ENCODE results near the genes PHAX and CTXN3.

- RRBS = 3% methylated on average over 16 of the region's 61 CpGs
Measured at GRCh38 chr5:126600013-126601168, at the start of gene PHAX. Gene PHAX (plus strand): TSS chr5:126600947.

- RRBS = no CpG with 5 or more reads among the region's 14 CpGs
Measured at GRCh38 chr5:126845538-126846159, 68.7 kb downstream of the LMNB1 start.

DNA sequence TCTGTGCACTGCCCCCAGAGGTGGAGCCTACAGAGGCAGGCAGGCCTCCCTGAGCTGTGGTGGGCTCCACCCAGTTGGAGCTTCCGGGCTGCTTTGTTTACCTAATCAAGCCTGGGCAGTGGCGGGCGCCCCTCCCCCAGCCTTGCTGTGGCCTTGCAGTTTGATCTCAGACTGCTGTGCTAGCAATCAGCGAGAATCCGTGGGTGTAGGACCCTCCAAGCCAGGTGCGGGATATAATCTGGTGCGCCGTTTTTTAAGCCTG, 118.8 kb downstream of the LMNB1 start:
- RRBS = no CpG with 5 or more reads among the region's 8 CpGs

DNA sequence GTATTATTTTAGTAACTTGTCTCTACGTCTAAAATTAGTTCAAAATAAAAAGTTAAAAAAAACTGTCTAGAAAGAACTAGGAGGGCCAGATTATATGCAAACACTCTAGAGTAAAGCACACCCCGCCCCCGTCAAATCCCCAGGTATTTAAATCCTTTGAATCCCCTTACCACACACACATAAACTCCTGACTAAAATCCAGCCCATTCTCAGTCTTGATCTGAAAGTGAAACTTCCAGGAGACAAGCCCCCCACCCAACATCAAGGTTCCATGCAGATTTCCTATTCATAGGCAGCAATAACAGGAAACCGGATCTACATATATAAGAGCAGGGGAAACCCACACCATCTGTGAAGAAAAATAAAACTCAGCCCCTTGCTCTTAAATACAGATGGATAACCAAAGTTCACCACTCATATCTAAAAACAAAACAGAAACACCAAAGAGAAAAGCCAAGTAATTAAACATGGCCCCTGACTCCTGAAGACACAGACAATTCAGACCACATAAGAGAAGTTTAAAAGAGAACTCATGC, 42.3 kb downstream of the MARCHF3 start:
- RRBS = no CpG with 5 or more reads among the region's 4 CpGs

- RRBS = no CpG with 5 or more reads among the region's 8 CpGs
Measured at GRCh38 chr5:127298540-127299193, 8.1 kb downstream of the MEGF10 start.

GRCh38 chr5:127410323-127410865, 107.0 kb upstream of the PRRC1 start:
- RRBS = no CpG with 5 or more reads among the region's 14 CpGs

DNA sequence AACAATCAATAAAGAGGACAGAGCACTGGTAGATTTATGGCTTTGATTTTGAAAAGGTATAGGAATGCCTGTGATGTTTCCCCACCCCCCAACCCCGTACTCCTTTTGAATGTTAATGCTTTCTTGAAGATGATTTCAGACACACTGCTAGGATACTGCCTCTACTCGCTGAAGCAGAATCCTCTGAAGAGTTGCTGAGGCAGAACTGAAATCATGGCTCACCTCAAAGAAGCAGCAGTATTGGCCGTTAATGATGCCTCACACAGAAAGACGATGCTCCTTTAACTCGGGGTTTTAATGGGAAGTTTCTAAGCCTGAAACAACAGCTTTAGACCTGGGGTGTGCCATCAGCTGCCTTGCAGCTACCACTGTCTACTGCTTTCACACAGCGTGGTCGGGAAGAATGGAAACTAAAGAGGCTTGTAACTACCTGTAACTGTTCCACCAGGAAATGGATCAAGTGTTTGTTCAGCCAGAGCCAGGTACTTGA, at the start of gene CTXN3:
TSS of gene CTXN3 (plus strand) at position 176 of the 490 bp plus-strand sequence.
- RRBS = no CpG with 5 or more reads among the region's 7 CpGs

GRCh38 chr5:127844543-127845046, 141.4 kb downstream of the CCDC192 start:
- RRBS = no CpG with 5 or more reads among the region's 9 CpGs

DNA sequence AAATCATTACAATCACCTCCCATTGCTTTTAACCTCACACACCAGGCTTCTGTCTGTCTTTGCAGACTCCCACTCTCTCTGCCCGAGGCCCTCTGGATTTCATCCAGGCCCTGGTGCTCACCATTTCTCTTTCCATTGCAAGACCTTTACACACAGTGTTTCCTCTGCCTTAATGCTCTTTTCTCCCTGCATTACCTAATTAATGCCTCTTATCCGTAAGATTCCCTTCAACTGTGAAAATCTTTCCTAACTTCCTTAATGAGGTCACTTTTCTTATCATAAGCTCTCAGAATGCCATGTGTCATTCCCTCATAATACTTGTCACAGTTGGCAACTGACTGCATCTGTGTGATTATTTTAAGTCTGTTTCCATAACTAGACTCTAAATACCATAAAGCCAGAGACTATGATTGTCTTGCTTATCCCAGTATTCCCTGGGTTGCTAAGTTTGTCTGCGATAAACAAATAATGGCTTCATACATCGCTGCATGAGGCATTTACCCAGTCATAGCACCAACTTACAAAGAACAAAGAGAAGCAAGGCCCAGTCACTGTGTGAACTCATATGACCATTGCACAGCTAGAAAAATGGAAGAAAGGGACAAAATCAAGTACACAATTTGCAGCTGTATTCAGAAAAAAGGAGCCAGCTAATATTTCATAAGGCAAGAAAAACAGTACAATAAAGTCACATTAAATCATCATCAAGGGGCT, 155.2 kb downstream of the CCDC192 start:
- RRBS = no CpG with 5 or more reads among the region's 4 CpGs

DNA sequence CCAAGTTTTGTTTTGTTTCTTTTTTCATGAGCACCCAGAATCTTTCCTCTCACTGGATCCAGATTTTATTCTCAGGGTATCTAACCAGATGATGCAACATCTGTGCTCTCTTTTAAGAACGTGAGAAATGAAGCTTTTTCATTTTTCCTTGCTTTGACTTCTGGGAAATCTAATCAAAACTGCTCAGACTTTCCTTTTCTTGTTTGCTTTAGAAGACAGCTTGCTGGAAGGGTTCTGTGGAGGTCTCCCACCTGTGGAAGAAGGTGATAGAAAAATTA, 142.7 kb upstream of the SLC12A2 start:
- RRBS = no CpG with 5 or more reads among the region's 1 CpG

GRCh38 chr5:128022831-128023694, 60.5 kb upstream of the SLC12A2 start:
- RRBS = no CpG with 5 or more reads among the region's 3 CpGs

- RRBS = no CpG with 5 or more reads among the region's 8 CpGs
Measured at GRCh38 chr5:129902680-129903161, 1.5 kb upstream of the CHSY3 start.

GRCh38 chr5:130000512-130000765, 96.2 kb downstream of the CHSY3 start:
- RRBS = no CpG with 5 or more reads among the region's 1 CpG

DNA sequence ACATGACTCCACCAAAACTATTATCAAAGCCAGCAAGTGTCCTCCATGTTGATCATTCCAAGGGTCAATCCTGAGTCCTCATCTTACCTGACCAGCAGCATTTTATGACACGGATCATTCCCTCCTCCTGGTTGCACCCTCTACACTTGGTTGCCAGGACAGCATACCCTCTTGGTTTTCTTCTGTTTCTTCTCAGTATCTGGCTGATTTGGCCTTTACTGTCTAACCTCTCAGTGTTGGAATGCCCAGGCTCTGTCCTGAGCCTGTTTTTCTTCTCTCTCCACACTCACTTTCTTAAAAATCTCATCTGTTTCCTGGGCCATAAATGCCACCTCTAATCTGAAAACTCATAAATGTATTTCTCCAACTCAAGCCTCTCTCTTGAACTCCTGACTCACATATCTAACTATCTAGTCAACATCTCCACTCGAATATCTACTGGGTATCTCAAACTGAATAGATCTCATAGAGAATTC, 40.0 kb upstream of the CDC42SE2 start:
- RRBS = no CpG with 5 or more reads among the region's 2 CpGs

- RRBS = no CpG with 5 or more reads among the region's 3 CpGs
Measured at GRCh38 chr5:131363946-131364503, 100.2 kb downstream of the CDC42SE2 start.

- RRBS = no CpG with 5 or more reads among the region's 5 CpGs
Measured at GRCh38 chr5:131786549-131786924, 10.3 kb downstream of the FNIP1 start.

DNA sequence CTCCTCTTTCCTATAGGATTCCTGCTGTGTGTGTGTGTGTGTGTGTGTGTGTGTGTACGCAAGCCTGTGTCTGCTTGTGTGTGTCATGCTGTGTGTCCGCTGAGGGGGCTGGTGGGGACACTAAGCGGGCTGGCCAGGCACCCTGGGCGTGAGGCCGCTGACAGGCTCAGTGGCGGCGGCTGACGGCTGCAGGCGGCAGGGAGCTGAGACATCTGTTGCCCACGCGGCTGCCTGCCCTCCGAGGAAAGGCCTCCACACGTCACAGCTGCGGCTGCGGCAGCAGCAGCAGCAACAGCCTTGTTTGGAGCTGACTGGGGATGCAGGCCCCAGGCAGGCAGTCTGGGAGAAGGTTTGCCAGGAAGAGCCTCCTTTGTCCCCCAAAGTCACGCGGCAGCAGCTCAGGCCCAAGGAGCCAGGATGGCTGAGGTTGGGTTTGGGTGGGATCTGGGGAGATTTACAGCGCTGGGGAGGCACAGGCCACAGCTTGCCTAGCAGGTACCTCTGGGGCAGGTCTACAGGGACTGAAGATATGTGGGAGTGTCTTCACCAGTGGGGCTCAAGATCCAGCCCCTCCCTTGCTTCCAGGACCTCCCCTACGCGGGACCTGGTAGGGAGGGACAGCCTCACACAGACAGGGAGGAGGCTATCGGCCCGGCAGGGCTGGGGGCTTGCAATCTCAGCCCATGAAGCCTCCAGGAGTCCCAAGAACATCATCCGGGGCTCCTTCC, 1.8 kb downstream of the PDLIM4 start:
- RRBS = 6% methylated on average over 2 of the region's 23 CpGs

DNA sequence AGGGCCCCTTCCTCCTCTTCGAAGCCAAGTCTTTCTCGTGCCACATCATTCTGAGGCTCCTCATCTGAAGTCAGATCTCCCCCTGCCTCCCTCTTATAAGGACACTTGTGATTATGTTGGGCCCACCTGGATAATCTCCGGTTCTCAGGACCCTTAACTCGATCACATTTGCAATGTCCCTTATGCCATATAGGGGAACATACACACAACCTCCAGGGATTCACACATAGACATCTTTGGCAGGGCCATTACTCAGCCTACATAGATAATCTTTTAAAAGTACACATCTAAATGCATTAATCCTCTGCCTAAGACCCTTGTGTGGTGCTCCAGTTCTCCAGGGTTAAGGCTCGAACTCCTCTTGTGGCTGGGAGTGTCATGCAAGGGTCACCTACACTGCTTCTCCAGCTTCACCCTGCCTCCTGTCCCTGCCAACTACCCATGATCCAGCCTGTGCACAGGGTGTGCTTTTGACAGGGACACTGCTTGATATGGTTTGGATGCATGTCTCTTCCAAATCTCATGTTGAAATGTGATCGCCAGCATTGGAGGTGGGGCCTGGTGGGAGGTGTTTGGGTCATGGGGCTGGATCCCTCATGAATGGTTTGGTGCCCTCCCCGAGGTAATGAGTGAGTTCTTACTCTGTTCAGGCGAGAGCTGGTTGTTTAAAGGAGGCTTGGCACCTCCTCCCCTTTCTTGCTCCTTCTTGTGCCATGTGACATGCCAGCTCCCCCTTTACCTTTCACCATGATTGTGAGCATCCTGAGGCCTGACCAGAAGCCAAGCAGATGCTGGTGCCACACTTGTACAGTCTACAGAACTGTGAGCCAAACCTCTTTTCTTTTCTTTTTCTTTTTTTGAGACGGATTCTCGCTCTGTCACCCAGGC, 48.4 kb downstream of the SLC22A5 start:
- RRBS = no CpG with 5 or more reads among the region's 10 CpGs

GRCh38 chr5:132425025-132425418, 55.5 kb downstream of the SLC22A5 start:
- RRBS = no CpG with 5 or more reads among the region's 3 CpGs

GRCh38 chr5:132428472-132428944, 59.0 kb downstream of the SLC22A5 start:
- RRBS = no CpG with 5 or more reads among the region's 4 CpGs

All from amniotic epithelial cell (primary cell).